SK-N-SH (cell line): Measurements from ENCODE around the gene C1GALT1C1L.

- RRBS, result no CpG with 5 or more reads among the region's 11 CpGs
CAGE:
- cytosol, long polyA plus RNA, result no peak
- long polyA plus RNA, result no peak
- nucleus, long polyA plus RNA, result no peak
These were observed 115.9 kb downstream of the ZFP36L2 start for GRCh38 chr2:43110366-43111037.

GRCh38 chr2:43127645-43128081 is 98.7 kb downstream of the ZFP36L2 start:
- RRBS, result no CpG with 5 or more reads among the region's 13 CpGs
CAGE:
- cytosol, long polyA plus RNA, result no peak
- long polyA plus RNA, result no peak
- nucleus, long polyA plus RNA, result no peak

DNA sequence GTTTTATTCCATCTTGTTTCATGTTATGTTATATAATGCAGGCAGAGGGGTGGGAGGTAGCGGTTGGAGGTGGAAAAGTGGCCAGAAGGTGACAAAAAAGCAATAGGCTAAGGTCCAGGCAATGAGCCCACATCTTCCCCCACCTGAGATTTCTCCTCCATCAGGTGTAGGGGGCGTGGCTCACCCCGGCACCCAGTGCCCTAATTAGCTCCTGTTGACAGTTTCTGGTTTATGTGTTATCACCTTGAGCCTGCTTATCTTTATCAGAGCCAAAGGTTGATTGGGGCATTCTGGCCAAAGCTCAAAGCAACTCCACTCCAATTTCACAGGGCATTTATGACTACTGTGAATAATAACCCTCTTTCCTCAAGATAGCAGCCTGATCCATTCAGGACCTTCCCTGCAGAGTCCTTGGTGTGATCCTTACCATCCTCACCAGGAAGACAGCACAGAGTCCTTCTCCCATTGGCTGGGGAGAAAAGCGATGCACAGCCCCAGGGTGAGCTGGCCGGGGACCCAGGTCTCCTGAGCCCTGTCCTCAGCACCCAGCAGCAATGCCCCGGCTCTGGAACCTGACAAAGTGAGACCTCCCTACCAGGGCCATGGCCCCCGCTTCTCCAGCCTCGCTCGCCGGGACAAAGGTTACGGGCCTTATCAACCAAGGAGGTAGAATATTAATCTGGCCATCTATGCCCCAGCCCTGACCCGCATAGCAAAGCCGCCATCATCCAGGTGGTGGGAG is 64.7 kb downstream of the ZFP36L2 start:
- RRBS, result 97% methylated on average over 6 of the region's 13 CpGs
CAGE:
- cytosol, long polyA plus RNA, result no peak
- long polyA plus RNA, result no peak
- nucleus, long polyA plus RNA, result no peak

DNA sequence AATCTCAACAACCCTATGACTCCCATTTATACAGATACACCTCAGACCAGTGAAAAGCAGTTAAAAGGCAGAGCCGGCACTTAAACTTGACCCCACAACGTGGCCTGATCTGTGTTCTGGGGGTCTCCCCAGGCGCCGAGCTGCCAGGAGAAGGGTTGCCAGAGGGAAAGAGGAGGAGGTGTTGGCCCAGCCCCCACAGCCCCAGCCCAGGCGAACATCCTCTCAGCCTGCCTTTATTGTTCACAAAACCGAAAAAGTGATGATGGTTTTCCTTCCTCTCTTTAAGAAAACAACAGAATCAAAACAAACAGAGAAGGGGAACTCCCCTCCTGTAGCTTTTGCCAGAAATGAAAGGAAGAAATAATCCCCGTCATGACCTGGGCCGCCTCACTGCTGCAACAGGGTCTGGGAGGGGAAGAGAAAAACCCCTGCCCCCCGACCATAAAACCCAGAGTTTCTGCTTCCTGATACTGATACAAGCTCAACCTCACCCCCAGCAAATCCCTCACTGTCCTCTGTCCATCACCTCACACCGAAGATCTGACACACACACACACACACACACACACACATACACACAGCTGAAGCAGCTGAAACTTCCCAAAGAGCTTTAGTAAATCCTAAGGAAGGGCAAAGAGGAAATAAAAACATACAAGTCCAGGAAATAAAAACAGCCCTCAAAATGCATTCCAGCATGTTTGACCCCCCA is 52.0 kb downstream of the ZFP36L2 start:
- RRBS, result no CpG with 5 or more reads among the region's 10 CpGs
CAGE:
- cytosol, long polyA plus RNA, result no peak
- long polyA plus RNA, result no peak
- nucleus, long polyA plus RNA, result no peak

DNA sequence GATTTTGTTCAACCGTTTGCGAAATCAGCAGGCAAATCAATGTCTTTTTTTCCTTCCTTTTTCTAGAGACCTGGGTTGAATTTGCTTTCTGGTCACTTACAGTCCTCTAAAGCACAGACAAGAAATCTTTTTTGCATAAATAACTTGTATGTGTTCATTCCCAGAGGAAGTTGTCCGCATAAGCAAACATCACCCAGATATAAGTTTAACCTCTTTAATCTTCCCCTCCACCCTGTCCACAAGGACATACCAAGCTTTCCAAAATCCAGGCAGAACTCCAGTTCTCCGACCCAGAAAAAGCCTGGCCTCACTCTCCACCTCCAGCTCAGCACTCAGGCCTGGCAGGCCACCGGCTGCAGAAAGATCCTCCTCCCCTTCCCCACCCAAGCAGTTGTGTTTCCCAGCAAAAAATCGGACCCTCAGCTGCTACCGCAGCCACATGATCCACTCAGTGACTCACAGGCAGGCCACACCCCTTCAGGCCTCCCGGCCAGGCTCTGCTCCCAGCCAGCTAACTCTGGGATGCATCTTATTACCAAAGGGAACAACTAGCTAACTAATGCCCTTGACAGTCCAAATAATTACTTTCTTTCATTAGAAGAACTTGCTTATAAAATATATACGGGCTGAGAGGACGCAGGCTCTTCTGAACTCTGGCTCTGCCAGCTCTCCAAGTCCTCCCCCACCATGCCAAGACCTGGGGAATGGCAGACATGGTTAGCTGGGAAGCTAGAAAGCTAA is 4.6 kb downstream of the ZFP36L2 start:
- RRBS, result no CpG with 5 or more reads among the region's 10 CpGs
CAGE:
- cytosol, long polyA plus RNA, result no peak
- long polyA plus RNA, result no peak
- nucleus, long polyA plus RNA, result start-site peak on the minus strand centred at position 350 of the sequence, 127 bp wide, 23 and 33 reads in 2 replicates

- RRBS, result 3% methylated on average over 17 of the region's 56 CpGs
CAGE:
- cytosol, long polyA plus RNA, result no peak
- long polyA plus RNA, result start-site peak on the minus strand at chr2:43223682-43224316, 706 and 371 reads in 2 replicates
- nucleus, long polyA plus RNA, result no peak
These were observed 2.6 kb downstream of the ZFP36L2 start for GRCh38 chr2:43223422-43224599.

GRCh38 chr2:43229147-43229765 is 2.9 kb upstream of the ZFP36L2 start:
- RRBS, result no CpG with 5 or more reads among the region's 7 CpGs
CAGE:
- cytosol, long polyA plus RNA, result no peak
- long polyA plus RNA, result no peak
- nucleus, long polyA plus RNA, result no peak

DNA sequence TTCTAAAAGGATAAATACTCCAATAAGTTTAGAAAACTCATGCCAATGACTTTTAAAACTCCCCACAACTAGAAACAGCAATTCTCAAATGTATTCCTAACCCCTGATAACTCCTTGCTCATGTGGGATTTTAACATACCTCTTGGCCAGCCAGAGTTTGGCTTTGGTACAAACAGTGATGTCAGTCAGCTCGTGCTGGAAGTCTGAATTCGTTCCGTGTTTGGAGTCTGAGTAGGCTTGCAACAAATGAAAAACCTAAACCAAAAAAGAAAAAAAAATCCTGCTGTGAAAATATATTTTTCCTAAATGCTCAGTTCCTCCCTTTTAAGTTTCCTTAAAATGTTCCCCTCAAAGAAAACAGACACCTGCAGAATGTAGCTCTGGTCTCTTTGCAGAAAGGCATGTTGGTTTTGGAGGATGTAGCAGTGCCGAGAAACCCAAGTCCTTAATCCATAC is 117.6 kb upstream of the ZFP36L2 start:
- RRBS, result no CpG with 5 or more reads among the region's 4 CpGs
CAGE:
- cytosol, long polyA plus RNA, result no peak
- long polyA plus RNA, result no peak
- nucleus, long polyA plus RNA, result no peak

DNA sequence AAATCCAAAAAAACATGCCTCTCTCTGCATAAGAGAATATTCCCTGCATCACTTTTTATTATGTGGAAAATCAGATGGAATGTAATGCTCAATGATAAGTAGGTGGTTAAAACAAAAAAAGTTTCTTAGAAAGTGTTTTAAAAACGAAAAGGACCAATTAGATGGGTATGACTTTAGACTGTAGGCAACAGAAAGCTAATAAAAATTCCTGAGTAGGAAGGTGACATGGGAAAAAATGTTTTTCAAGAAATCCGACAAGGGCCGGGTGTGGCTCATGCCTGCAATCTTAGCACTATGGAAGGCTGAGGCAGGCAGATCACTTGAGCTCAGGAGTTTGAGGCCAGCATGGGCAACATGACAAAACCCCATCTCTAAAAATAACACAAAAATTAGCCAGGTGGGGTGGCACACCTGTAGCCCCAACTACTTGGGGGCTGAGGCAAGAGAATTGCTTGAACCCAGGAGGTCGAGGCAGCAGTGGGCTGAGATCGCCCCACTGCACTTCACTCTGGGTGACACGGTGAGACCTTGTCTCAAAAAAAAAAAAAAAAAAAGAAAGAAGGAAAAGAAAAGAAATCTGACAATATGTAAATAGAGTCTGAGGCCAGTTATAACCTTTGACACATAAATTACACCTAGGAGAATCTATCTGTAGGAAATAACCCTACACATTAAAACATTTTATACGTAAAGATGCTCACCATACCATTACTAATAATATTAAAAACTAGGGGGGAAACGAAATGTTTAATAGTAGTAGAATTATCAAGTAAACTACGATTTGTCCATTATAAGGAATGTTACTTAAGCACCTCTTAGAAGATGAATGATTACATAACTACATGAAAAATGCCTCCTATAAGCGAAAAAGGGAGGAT is 125.9 kb downstream of the THADA start:
- RRBS, result no CpG with 5 or more reads among the region's 10 CpGs
CAGE:
- cytosol, long polyA plus RNA, result no peak
- long polyA plus RNA, result no peak
- nucleus, long polyA plus RNA, result start-site peak on the minus strand centred at position 238 of the sequence, 444 bp wide, 19 and 28 reads in 2 replicates

DNA sequence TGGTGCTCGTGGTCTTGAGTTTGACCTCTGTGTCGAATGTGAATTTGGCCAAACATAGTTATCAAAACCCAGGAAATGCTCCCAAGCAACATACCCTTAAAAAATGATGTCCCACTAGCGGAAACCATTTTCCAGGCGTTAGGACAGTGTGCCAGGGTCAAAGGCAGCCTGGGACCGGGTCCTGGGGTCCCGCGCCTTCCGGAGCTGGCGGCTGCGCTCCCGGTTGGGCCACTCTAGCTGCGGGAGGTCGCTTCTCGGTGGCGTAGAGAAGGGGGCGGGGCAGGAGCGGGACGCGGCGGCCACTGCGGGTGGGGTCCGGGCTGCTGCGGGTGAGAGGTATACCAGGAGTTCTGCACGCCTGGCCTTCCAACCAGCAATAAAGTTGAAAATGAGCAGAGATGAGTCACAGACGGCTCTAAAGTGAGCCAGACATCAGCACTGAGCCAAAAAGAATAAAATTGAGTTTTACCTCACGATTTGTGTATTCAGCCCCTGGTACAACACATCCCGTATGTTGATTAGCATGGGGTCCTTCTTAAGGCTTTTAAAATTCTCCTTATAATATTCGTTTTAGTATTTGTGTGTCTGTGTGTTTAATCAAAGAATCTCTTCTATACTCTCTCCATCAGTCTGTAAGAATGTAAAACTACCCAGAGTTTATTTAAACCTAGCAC is at the start of gene C1GALT1C1L:
Gene C1GALT1C1L, minus strand, starts transcription at position 235 of the 674 bp plus-strand sequence.
- RRBS, result 5% methylated on average over 9 of the region's 28 CpGs
CAGE:
- cytosol, long polyA plus RNA, result no peak
- long polyA plus RNA, result start-site peak on the minus strand centred at position 223 of the sequence, 35 bp wide, 14 and 23 reads in 2 replicates
- nucleus, long polyA plus RNA, result no peak

GRCh38 chr2:43825162-43825549 is 13.5 kb downstream of the ABCG5 start:
- RRBS, result no CpG with 5 or more reads among the region's 8 CpGs
CAGE:
- cytosol, long polyA plus RNA, result no peak
- long polyA plus RNA, result no peak
- nucleus, long polyA plus RNA, result no peak

- RRBS, result no CpG with 5 or more reads among the region's 6 CpGs
CAGE:
- cytosol, long polyA plus RNA, result no peak
- long polyA plus RNA, result no peak
- nucleus, long polyA plus RNA, result no peak
These were observed 12.4 kb downstream of the ABCG5 start for GRCh38 chr2:43826266-43826598.

DNA sequence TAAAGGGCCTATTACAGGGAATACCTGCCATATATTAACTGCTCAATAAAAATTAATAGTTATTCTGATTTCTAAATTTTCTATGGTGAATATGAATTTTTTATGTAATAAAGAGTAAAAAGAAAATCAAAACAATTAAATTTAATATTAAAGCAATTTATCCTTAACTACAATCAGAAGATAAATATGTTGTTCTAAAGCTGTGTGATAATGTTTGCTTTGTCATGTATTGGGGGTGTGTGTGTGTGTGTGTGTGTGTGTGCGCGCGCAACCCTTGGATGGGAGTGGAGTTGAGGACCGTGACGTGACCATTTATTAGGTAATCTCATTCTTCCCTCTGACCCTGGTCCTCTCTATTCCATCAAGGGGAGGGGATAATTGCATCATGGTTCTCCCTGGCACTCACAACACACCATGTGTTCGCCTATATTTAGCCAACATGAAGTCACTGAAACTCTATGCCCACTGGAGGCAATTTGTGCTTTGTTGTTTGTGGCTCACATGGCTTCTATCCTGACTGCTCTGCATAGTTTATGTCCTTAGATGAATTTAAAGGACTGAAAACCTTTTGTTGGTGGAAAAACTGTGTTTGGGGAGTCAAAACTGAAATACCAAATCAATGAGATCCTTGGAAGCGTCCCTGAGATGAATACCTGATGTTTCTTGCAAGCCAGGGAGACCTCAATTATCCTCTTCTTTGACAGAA is 79.7 kb upstream of the LRPPRC start:
- RRBS, result no CpG with 5 or more reads among the region's 7 CpGs
CAGE:
- cytosol, long polyA plus RNA, result no peak
- long polyA plus RNA, result no peak
- nucleus, long polyA plus RNA, result no peak

DNA sequence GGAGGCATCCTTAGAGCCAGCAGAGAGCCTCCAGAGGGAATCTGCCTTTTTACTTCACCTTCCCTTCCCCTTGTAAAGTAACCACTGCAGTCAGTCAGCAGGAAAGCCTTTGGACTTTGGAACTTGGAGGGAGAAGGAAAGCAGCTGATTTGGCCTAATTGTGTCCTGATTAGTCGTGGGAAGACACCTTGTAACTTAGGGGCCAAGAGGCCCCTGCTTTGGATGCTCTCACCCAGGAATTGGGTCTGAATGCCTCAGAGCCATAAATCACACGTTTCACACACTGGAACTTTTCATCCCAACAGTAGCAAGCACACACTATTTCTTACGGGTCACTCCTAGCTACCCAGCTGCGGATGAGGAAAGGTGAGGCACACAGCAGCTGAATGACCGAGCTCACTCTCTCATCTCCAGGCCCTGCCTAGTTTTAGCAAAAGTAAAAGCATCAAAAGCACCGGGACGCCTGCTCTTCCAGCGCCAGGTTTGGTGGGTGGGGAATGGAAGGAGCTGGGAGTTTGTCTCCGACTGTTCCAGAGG is 80.9 kb upstream of the PPM1B start:
- RRBS, result no CpG with 5 or more reads among the region's 9 CpGs
CAGE:
- cytosol, long polyA plus RNA, result no peak
- long polyA plus RNA, result no peak
- nucleus, long polyA plus RNA, result no peak

DNA sequence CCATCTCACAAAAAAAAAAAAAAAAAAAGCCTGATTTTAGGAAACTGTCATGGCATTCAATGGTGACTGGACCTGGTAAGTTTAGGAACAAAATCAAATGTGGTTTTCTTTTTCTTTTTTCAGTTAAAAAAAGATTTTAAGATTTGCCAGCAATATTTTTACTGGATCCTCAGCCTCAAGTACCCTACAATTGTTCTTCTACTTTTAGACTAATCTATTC is 55.3 kb upstream of the PPM1B start:
CAGE:
- cytosol, long polyA plus RNA, result no peak
- long polyA plus RNA, result no peak
- nucleus, long polyA plus RNA, result no peak

- RRBS, result no CpG with 5 or more reads among the region's 10 CpGs
CAGE:
- cytosol, long polyA plus RNA, result no peak
- long polyA plus RNA, result no peak
- nucleus, long polyA plus RNA, result no peak
These were observed 11.5 kb downstream of the SLC3A1 start for GRCh38 chr2:44286740-44287198.

DNA sequence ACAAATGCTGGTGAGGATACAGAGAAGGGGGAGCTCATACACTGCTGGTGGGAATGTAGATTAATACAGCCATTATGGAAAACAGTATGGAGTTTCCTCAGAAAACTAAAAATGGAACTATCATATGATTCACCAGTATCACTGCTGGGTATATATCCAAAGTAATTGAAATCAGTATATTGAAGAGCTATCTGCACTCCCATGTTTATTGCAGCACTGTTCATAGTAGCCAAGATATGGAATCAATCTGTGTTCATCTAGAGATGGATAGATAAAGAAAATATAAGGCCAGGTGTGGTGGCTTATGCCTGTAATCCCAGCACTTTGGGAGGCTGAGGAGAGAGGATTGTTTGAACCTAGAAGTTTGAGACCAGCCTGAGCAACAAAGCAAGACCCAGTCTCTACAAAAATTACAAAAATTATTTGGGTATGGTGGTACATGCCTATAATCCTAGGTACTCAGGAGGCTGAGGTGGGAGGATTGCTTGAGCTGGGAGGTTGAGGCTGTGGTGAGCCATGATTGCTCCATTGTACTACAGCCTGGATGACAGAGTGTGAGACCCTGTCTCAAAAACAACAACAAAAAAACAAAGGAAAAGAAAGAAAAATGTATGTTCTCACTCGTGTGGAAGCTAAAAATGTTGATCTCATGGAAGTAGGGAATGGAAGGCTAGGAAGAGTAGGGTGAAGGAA is 106.8 kb downstream of the CAMKMT start:
- RRBS, result no CpG with 5 or more reads among the region's 1 CpG
CAGE:
- cytosol, long polyA plus RNA, result no peak
- long polyA plus RNA, result no peak
- nucleus, long polyA plus RNA, result no peak

DNA sequence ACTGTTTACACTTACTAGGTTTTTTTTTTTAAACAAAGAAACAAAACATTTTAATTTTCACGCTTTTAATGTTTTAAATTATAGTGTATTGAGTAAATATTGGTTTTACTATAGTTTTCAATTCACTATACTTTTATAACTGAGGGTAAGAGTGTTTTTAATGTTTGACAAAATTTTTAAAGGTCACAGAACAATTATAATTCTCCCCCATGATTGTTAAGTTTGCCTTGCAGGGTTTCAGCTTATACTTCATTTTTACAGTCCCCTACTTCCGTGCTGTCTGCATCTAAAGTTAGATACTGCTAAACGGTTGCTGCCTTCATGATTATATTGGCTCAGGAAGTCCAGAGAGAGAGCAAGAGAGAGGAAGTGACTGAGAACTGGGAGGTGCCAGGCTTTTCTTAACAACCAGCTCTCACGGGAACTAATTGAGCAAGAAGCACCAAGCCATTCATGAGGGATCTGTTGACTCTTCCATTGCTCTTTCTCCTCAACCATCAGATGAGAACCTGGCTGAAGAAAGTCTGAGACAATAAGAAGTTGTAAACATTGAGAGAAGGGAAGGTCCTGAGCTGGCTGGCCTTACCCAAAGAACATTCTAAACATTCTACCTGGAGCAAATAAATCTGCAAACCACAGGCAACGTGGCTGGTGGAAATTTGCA is 125.4 kb upstream of the SIX2 start:
- RRBS, result no CpG with 5 or more reads among the region's 5 CpGs
CAGE:
- cytosol, long polyA plus RNA, result no peak
- long polyA plus RNA, result no peak
- nucleus, long polyA plus RNA, result no peak

DNA sequence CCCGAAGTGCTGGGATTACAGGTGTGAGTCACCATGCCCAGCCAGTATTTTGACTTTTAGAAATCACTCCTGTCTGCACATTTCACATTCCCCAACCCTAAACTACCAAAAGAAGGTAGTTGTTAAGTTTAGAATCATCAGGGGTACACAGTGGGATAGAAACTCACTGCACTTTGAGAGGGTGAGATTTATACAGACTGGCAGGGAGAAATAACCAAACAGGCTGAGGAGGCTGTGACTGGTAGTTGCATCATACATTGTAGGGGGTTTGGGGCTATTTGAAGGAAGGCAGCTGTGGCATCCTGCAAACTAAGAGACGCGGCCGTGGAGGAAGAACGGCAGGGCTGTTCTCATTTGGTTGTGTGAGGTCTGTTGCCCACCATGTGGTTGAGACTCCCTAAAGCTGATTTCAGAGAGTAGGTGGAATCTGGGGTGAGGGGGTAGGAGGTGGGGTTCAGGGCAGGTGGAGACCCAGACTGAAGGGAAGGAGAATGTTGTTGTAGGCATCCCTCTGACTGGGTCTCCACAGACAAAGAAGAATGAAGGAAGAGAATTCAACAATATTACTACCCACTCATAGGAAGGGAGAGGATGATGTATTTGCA is 170.8 kb upstream of the SIX2 start:
- RRBS, result no CpG with 5 or more reads among the region's 5 CpGs
CAGE:
- cytosol, long polyA plus RNA, result no peak
- long polyA plus RNA, result no peak
- nucleus, long polyA plus RNA, result no peak

DNA sequence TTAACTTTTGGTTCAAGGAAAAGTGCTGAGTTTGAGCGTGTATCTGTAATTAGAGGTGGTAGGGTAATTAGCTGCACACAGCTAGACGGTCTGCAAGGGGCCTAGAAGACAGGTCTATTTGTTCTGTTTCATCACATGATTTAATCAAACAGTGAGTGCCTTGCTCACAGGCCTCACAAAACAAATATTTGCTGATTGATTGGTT is 264.2 kb upstream of the SIX2 start:
- RRBS, result no CpG with 5 or more reads among the region's 2 CpGs
CAGE:
- cytosol, long polyA plus RNA, result no peak
- long polyA plus RNA, result no peak
- nucleus, long polyA plus RNA, result no peak